Measurements from ENCODE around the gene NDUFAF4.

DNA sequence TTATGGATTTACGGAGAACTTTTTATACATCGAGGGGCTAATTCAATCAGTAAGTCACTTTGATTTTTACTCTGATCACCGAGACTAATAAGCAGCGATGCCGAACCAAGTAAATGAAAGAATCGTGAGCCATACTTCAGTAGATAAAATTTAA lies 647 bp upstream of the PNRC1 start:
- PRO-cap, result no peak
- RAMPAGE, long total RNA, result no peak
- RRBS, result no CpG with 5 or more reads among the region's 6 CpGs

DNA sequence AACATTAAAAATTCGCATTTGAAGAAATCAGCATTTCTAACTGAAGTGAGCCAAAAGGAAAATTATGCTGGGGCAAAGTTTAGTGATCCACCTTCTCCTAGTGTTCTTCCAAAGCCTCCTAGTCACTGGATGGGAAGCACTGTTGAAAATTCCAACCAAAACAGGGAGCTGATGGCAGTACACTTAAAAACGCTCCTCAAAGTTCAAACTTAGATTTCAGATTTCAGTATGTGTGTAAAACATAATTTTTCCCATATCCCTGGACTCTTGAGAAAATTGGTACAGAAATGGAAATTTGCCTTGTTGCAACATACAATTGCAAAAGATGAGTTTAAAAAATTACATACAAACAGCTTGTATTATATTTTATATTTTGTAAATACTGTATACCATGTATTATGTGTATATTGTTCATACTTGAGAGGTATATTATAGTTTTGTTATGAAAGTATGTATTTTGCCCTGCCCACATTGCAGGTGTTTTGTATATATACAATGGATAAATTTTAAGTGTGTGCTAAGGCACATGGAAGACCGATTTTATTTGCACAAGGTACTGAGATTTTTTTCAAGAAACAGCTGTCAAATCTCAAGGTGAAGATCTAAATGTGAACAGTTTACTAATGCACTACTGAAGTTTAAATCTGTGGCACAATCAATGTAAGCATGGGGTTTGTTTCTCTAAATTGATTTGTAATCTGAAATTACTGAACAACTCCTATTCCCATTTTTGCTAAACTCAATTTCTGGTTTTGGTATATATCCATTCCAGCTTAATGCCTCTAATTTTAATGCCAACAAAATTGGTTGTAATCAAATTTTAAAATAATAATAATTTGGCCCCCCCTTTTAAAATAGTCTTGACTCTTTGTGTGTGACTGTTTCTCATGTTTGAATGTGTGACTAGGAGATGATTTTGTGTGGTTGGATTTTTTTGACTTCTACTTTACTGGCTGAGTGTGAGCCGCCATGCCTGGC lies 3.7 kb downstream of the PNRC1 start:
- PRO-cap, result no peak
- RAMPAGE, long total RNA, result no peak
- RRBS, result no CpG with 5 or more reads among the region's 4 CpGs

- PRO-cap, result no peak
- RAMPAGE, long total RNA, result no peak
- RRBS, result no CpG with 5 or more reads among the region's 1 CpG
Measured at GRCh38 chr6:89354045-89354533, 1.6 kb upstream of the UBE2J1 start.

DNA sequence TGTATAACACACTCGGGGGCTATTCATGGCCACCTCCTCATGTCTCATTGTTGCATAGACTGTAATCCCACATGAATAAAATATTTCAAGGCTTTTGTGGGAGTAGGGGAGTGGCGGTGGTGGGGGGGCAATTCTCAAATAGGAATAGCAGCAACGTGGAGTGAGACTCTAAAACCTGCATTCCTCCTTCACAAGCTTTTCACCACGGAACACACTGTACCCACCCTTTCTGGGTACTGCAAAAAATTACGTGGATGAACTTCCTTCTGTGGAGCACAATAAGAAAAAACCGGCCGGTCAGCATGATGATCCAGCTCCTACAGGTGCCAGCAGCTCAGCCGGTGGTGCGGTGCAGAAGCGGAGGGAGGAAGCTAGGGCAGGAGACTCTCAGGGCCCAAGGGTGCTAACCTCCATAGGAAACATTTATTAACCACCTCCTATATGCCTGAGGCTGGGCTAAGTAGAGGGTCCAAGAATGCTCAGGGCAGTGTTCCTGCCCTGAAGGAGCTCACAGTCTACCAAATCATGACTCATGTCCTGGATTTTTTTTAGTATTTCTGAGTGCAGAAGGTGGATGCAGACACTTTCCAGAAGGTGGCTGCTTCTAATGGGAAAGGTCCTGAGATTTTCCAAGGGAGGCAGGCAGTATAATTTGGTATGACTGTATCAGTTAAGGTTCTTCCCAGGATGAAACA lies 1.1 kb upstream of the RRAGD start:
- PRO-cap, result no peak
- RAMPAGE, long total RNA, result no peak
- RRBS, result no CpG with 5 or more reads among the region's 10 CpGs

GRCh38 chr6:89623198-89623533 lies 15.4 kb downstream of the LYRM2 start:
- PRO-cap, result no peak
- RAMPAGE, long total RNA, result no peak
- RRBS, result no CpG with 5 or more reads among the region's 2 CpGs

- PRO-cap, result no peak
- RAMPAGE, long total RNA, result no peak
- RRBS, result no CpG with 5 or more reads among the region's 8 CpGs
Measured at GRCh38 chr6:89680479-89680983, 42.0 kb upstream of the LYRM2 start.

DNA sequence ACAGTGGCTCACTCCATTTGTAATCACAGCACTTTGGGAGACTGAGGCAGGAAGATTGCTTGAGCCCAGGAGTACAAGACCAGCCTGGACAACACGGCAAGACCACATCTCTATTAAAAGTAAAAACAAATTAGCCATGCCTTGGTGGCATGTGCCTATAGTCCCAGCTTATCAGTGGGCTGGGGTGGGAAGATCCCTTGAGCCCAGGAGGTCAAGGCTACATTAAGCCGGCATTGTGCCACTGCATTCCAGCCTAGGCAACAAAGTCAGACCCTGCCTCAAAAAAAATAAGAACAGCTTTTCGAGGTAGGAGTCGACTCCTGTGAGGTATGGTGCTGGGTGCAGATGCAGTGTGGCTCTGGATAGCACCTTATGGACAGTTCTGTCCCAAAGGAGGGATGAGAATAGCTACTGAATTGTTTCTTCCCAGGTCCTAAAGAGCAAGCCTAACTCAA lies 82.3 kb upstream of the LYRM2 start:
- PRO-cap, result no peak
- RAMPAGE, long total RNA, result no peak
- RRBS, result no CpG with 5 or more reads among the region's 4 CpGs

GRCh38 chr6:89941381-89941957 lies 47.2 kb downstream of the GJA10 start:
- PRO-cap, result no peak
- RAMPAGE, long total RNA, result no peak
- RRBS, result no CpG with 5 or more reads among the region's 9 CpGs

DNA sequence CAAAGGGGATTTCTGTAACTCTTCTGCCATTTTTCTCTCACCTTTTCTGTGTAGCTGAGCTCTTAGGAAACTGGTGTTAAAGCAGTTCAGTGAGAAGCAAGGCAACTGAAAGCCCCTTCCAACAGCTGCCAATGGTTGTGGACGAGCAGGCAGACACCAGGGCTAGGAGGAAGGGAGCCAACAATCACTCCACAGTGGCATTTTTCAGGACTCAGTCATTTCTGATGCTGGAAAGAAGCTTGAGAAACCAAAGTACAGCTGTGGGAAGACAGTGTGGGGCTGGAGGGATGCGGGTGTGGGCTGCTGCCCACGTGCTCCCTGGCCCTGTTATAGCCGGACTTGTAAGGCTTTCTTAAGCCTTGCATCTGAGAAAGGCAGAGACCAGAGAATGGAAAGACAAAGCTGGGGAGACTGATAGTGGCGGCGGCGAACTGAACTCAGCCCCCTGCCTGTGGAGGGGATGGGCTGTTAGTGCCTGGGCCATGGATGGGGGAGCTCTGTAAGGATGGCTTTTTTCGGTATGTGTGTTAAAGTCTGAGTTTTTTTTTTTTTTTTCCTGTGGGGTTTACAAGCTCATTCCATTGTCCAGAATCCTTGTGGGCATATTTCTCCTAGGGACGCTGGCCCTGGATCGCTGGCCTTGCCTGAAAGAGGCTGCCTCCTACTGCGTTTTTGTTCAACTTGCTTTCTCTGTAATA lies 91.6 kb downstream of the GJA10 start:
- PRO-cap, result no peak
- RAMPAGE, long total RNA, result no peak
- RRBS, result no CpG with 5 or more reads among the region's 11 CpGs

- PRO-cap, result no peak
- RAMPAGE, long total RNA, result no peak
- RRBS, result no CpG with 5 or more reads among the region's 6 CpGs
Measured at GRCh38 chr6:90000757-90001510, 106.7 kb downstream of the GJA10 start.

DNA sequence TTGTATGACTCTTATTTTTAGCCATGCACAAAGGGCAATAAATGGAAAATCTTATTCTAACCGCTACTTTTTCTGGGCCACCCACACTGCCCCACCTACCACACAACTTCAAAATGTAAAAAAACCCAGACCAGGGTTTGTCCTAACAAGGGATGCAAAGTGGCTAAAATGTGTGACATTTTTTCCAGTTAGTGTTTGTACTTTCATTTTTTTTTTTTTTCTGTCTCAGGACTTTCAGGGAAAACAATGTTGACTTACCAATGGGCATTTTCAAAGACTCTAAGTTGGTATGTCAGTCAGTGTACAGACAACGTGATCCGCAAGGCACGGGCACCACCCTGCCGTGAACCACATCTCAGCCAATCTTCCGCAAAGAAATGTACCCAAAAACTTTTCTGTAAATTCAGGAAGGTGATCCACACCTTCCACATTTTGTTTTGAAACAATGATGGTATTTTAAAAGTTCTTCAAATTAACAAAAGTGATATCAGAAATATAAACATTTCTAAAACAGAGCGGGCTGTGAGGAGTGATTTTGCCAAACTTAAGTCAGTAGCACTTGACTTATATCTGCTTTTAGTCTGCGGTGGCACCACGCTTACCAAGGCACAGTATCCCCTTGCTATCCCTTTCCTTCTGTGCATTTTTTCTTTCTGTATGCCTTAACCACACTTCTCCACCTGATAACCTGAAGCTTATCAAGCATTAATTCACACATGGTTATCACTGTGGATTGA lies 185.6 kb downstream of the GJA10 start:
- PRO-cap, result no peak
- RAMPAGE, long total RNA, result no peak
- RRBS, result no CpG with 5 or more reads among the region's 9 CpGs

GRCh38 chr6:90108856-90109521 lies 187.7 kb downstream of the BACH2 start:
- PRO-cap, result no peak
- RAMPAGE, long total RNA, result no peak
- RRBS, result no CpG with 5 or more reads among the region's 5 CpGs

DNA sequence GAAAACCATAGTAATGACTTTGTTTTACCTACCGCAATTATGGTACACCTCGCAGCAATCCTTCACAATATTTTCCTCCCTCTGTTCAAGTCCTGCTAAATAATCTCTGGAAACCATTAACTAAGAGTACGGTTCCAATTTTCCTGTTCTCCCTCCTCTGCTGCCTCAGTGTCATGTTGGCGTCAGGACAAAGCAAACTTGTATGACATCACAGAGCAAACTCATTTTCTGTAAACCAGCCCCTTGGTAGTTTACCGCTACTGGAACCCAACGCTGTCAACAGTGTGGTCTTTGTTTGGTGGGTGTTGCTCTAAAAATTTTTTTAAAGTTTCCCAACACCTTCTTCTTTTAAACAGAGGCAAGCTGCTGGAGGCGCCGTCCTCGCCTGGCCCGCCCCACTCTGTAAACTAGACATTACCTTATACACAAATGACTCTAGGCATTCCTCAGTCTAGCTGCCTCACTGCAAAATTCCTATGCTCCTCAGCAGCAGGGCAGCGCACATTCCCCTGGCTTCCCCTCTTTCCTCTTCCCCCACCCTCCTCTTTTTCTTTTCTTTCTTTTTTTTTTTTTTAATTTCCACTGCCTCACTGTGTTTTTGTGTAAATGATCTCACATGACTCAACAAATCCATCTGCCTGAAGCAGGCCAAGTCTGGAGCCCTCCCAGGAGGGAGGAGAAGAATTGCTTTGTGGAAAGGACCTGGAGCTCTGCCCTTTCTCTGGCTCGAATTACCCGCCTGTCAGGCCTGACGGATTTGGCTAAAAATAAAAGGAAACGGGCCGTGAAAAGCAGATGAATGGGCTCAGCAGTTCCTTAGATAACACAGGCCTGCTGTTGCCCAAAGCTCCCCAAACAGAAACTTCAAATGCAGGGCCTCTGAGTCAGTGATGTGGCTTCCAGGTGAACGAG lies 78.4 kb downstream of the BACH2 start:
- PRO-cap, result no peak
- RAMPAGE, long total RNA, result no peak
- RRBS, result no CpG with 5 or more reads among the region's 17 CpGs

- PRO-cap, result no peak
- RAMPAGE, long total RNA, result no peak
- RRBS, result no CpG with 5 or more reads among the region's 2 CpGs
Measured at GRCh38 chr6:90233205-90233594, 63.4 kb downstream of the BACH2 start.

DNA sequence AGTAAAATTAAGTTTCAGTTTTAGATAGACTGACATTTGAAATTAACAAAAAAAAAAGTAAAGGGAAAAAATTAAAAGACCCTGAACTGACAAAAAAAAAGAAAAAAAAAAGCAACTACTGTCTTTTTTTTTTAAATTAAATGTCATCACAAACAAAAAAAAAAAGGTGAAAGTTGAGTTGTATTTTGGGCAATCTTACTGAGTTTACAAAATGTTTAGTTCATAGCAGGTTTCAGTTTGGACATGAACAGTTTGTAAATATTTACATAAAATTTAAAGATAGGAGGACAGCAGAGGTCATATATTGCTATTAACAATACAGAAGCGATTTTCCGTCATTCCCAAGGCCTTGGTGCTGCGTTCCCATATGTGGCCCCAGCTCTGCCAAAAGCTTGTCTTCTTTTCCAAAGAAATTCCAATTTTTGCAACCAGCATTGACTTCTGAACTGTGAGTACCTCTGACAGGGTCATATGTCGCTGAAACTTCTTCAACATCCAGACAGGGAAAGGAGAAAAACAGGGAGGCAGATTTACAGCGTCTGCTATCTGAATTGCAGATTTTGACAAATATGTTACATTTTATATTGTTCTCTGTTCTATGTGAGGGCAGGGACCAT lies 5.1 kb downstream of the BACH2 start:
- PRO-cap, result no peak
- RAMPAGE, long total RNA, result no peak
- RRBS, result no CpG with 5 or more reads among the region's 5 CpGs

GRCh38 chr6:93834804-93835599 lies 415.6 kb upstream of the EPHA7 start:
- PRO-cap, result no peak
- RAMPAGE, long total RNA, result no peak
- RRBS, result no CpG with 5 or more reads among the region's 22 CpGs

GRCh38 chr6:96897602-96898573 lies at the start of gene NDUFAF4:
Gene NDUFAF4 (minus strand): TSS chr6:96897891.
- PRO-cap, result bidirectional peak, plus-strand start at chr6:96898026, minus-strand start at chr6:96897864
- RAMPAGE, long total RNA, result start-site peak on the minus strand at chr6:96897819-96897887, 820 and 39 reads in 2 replicates
- RRBS, result 2% methylated on average over 6 of the region's 54 CpGs

GRCh38 chr6:97407283-97407528 lies 124.2 kb upstream of the MMS22L start:
- PRO-cap, result no peak
- RAMPAGE, long total RNA, result no peak
- RRBS, result no CpG with 5 or more reads among the region's 1 CpG

- PRO-cap, result no peak
- RAMPAGE, long total RNA, result no peak
- RRBS, result no CpG with 5 or more reads among the region's 24 CpGs
Measured at GRCh38 chr6:97668824-97669828, 386.1 kb upstream of the MMS22L start.

- PRO-cap, result no peak
- RAMPAGE, long total RNA, result no peak
- RRBS, result 3% methylated on average over 33 of the region's 66 CpGs
Measured at GRCh38 chr6:98844939-98846016, 10.9 kb downstream of the POU3F2 start.

All from lung (tissue), 4 donors.